Mesenchymal stem cell of the bone marrow (primary cell): ENCODE measurements around a stretch of chr6.

GRCh38 chr6:37489883-37490349, 9.8 kb downstream of the CCDC167 start:
- CAGE, long polyA plus RNA, result no peak

DNA sequence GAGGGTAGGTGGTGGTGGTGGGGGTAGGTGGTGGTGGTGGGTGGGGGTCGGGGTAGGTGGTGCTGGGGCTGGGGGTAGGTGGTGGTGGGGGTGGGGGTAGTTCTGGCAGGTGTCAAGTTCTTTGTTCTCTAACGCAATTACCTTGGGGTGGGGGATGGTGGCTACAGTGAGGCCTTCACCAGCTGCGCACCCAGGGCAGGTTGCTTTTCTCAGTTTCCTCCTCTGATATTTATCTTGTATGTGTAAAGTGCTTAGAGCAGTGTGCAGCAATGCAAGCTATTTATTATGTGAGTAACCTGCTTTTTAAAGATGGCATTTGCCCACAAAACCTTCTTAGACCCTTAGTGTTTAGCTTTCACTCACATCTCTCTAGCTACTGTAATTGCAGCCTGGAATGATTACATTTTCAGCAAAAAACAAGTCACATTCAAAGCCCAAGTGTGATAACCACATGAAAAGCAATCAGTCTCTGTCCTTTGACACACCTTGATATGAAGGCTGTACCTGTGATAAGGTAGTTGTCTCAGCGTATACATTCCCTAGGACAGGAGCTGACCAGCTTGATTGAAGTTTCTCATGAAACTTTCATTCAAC, 8.3 kb upstream of the CCDC167 start:
- CAGE, long polyA plus RNA, result no peak

- CAGE, long polyA plus RNA, result no peak
Measured at GRCh38 chr6:37630365-37630928, 67.2 kb downstream of the MDGA1 start.

DNA sequence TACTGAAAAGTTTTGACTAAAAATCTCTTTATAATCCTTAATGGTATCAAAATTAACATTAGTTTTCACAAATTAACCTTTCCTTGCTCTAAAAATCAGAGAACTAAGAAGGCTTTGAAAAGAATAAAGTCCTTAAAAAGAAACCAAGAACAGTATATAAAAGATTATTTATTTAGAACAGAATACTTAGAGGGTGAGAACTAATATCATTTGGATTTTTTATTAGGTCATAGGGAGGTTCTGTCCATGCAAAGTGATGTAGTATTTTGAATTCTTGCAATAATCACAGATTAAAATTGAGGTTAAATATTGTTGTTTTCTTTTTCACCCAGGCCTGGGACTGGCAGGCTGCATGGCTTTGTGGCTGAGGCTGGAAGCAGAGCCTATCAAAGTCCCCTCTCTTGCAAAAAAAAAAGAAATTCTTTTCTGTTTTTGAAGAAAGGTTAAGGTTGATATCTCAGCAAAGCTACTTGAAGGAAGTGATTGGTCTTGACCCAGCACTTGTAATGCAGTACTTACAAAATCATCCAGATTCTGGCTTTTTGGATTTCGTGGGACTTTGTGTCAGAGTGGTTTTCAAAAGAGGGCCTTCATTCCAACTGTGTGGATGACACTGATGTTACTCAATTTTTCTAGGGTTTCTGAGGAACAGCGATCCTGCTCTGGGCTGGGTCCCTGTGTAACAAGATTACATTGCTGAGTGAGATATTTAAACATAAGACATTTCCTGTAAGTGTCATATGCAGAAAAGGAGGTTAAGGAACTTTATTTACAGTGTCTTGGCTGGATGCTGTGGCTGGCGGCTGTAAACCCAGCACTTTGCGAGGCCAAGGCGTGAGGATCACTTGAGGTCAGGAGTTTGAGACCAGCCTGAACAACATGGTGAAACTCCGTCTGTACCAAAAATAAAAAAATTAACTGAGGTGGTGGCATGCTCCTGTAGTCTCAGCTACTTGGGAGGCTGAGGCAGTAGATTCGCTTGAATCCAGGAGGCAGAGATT, 6.5 kb downstream of the ZFAND3 start:
- CAGE, long polyA plus RNA, result no peak

GRCh38 chr6:38164149-38164649, 344.7 kb downstream of the ZFAND3 start:
- CAGE, long polyA plus RNA, result no peak

DNA sequence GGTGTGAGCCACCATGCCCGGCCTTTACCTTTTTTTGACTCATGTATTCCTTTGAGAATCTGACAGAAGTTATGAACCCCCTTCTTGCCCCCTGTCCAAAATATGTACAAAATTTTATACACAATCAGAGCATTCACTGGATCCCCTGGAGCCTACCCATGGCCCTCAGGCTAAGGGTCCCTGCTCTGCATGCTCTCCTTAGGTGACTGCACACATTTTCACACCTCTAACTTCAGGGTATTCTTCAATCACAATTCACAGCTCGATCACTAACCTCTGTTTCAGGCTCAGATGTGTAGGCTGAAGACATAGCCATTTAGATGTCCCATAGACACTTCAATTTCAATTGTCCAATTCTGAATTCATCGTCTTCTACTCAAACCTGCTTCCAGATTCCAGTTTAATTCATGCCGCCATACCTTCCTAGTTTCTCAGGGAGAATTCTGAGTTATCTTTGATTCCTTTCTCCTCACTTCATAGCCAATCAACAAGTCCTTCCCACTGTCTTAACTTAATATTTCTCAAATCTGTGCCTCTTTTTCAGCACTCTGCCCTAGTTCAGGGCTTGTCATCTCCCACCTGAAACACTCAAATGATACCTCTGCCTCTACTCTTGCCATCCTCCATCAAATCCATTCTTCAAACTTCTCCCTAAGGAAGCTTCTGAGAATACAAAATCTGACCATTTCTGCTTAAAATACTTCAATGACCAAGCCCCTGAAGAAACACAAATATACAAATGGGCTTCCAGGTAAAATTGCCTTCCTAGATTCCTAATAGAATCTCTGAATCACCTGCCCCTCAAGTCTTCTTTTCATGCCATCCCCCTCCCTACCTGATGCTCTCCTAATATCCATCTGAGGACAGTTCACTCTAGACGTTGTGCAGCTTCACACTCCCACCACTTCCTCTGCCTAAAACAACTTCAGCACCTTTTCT, 270.9 kb downstream of the BTBD9 start:
- CAGE, long polyA plus RNA, result no peak

GRCh38 chr6:38600067-38600770, 39.5 kb downstream of the BTBD9 start:
- CAGE, long polyA plus RNA, result no peak

DNA sequence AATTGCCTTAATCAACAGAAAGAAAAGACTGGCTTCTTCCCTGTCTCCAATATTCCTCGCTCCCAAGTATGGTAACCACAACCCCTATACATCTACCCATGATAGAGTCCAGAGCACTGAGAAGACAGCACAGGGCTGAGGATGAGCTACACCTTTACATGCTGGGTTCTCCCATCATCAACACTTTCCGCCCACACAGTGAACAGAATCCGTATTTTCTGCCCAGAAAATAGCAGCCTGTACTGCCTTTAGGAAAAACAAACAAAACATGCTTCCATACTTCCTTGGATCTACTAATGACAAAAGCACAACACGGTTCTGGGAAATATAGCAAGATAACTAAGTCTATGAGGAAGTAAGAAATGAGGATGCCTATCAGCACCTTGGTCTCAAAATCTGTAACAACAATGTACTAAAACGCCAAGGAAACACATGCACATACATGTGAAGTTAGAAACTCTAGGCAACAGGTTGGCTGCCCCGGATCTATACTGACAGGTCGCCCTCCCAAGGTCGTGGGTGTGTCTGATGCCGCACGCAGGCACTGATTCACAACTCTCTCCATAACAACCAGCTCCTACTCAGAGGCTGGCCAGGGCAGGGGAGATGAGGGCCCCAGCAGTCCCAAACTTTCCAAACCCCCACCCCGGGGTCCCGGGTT, 816 bp downstream of the BTBD9 start:
- CAGE, long polyA plus RNA, result no peak

DNA sequence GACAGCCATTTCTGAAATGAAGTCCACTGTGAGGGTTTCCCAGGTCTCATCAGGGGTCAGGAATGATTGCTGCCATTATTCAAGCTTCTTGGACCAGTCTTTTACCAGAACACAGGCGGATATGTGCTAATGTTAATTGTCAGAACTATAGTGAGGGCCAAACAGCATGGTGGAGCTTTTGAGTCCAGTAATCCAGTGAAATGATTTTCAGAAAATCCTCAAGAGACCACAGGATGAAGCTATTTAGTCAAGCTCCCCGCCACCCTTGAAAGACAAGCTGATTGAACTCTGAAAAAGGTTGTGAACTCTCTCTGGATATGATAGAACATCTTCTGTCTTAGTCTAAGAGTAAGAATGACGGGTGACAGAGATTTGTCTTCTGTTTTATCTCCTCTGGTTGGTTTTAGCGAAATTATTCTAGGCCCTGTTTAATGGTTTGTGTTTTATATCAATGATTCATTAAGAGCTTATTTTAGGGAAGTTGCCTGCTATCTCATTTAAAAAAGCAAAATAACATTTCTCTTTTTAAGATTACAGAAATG, 60.2 kb downstream of the DNAH8 start:
- CAGE, long polyA plus RNA, result no peak

DNA sequence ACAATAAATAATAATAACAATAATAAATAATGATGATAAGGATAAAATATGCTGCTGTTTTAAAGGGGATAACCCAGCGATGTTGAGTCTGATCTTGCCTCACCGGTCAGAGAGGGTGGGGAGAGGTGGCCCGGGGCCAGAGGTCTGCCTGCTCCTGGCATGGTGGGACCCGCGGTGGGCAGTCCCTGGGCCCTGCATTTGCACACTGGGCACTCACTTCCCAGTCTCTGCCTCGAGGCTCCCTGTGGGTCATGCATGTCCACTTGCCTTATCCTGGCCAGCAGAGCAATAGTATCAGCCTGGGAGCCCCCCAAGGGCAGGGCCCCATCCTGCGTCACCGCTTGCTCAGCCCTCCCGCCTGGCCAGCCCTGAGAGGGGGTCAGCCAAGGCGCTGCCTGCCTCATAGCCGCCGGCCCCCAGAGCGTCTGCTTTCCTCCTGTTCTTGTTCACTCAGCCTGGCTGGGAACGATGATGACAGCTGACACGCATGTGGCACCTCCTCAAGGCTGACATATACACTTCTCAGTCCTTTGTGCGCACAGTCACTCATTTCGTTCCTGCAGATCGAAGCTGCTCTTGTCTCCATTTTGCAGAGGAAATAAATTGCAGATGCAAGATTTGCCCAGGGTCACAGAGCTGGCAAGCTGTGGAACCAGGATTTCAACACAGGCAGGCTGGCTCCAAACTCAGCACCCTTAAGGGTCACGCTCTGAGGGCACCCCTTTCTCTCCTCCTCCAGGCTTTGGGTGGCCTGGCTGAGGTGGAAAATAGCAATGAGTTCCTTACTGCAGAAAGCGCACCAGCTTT, 17.4 kb downstream of the KCNK17 start:
- CAGE, long polyA plus RNA, result no peak

DNA sequence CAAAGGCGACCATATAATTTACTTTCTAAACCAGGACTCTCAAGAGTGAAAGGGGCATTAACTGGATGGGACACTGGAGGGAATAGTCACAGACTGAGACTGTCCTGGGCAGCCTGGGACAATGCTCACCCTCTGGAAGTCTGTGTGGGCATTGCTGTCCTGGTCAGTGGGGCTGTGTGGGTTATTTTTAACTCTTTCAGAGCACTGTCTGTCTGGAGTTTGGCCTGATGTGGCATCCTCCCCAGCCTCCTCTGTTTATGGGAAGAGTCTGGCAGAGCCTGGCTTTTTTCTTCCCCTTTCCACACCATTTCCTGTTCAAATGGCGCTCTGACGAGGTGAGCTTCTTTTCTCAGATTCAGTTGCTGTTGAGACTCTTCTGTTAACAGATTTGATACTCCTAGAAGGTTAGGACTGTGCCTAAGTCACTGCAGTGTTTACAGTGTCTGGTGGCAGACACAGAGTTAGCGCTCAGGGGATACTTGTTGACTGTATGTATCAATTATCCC, 11.8 kb downstream of the DAAM2 start:
- CAGE, long polyA plus RNA, result no peak

DNA sequence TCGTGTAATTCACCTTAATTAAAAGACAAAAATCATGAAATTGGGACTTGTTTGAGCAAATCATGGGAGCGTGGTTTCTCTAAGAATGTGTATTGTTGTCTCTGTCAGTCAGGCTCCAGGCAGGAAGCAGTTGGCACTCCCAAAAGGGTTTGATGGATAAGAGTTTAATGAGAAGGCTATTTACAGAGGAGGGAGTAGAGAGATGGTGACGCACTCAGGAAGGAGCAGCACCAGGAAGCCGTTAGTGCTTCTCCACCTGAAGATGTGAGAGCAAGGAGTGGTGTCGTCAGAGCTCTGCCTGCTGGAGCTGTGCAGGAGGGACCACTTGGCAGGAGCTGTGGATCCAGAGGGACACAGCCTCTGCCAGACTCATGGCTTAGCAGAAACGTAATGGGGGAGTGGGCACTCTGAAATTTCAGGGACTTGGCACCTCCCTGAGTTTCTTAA, 16.7 kb downstream of the DAAM2 start:
- CAGE, long polyA plus RNA, result no peak

GRCh38 chr6:39818723-39819073, 26.5 kb downstream of the DAAM2 start:
- CAGE, long polyA plus RNA, result no peak

GRCh38 chr6:40349074-40349552, 238.1 kb downstream of the LRFN2 start:
- CAGE, long polyA plus RNA, result no peak

GRCh38 chr6:40755313-40755640, 168.1 kb upstream of the LRFN2 start:
- CAGE, long polyA plus RNA, result no peak

- CAGE, long polyA plus RNA, result no peak
Measured at GRCh38 chr6:41056673-41057573, 3.9 kb downstream of the APOBEC2 start.

DNA sequence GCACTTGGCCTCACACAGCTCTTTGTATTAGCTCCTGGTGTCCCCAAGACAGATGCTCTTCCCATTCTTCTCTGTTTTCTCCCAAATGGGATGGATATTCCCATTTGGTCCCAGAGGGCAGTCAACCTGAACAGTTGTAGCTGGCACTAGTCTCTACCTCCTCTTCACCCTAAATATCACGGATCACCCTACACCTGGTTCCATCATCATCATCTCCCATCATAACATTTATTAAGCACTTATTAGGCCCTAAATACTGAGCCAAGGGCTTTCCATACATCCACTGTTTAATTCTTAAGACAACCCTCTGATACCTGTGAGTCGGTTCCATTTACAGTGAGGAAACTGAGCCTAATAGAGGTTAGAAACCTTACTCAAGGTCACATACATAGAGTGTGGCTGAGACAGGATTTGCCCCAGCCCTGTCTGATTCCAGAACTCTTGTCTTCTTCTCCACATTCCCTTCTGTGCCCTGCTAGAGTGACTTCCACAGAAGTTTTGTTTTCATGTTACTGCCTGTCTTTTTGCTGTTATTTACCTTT, 15.4 kb downstream of the TREM1 start:
- CAGE, long polyA plus RNA, result no peak

- CAGE, long polyA plus RNA, result no peak
Measured at GRCh38 chr6:41282821-41283414, 3.6 kb downstream of the TREM1 start.

DNA sequence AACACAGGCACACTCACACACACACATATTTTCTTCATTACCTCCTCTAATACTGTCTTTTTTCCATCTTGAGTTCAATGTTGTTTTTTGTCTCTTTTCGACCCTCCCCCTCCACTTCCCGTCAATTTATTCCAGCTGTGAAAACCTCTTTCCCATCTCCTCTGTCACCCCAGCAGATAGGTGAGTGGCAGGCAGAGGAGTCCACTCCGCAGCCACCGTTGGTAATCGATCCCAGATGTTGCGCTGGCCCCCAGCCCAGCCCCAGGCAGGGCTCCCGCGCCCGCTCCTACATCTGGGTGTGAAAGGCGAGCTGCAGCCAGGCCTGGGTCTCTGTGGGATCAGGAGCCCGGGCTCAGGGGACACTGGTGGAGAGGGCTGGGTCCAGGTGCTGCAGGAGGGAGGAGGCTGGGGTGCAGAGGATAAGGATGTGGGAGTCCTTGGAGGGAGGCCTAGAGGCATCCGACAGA, 56.7 kb upstream of the FOXP4 start:
- CAGE, long polyA plus RNA, result no peak

GRCh38 chr6:41517895-41518456, 28.2 kb upstream of the FOXP4 start:
- CAGE, long polyA plus RNA, result no peak